Mesenchymal stem cell of adipose (primary cell): Measurements from ENCODE around the gene PHC1.

GRCh38 chr12:7496482-7497608 lies 6.7 kb downstream of the CD163 start:
- CAGE, long polyA plus RNA: no peak

- CAGE, long polyA plus RNA: no peak
These were observed 52.1 kb upstream of the CD163 start for GRCh38 chr12:7555537-7556259.

- CAGE, long polyA plus RNA: no peak
These were observed 25.5 kb downstream of the APOBEC1 start for GRCh38 chr12:7639749-7641033.

GRCh38 chr12:7923902-7924506 lies 12.0 kb downstream of the SLC2A3 start:
- CAGE, long polyA plus RNA: no peak

GRCh38 chr12:7925595-7926360 lies 10.2 kb downstream of the SLC2A3 start:
- CAGE, long polyA plus RNA: no peak

DNA sequence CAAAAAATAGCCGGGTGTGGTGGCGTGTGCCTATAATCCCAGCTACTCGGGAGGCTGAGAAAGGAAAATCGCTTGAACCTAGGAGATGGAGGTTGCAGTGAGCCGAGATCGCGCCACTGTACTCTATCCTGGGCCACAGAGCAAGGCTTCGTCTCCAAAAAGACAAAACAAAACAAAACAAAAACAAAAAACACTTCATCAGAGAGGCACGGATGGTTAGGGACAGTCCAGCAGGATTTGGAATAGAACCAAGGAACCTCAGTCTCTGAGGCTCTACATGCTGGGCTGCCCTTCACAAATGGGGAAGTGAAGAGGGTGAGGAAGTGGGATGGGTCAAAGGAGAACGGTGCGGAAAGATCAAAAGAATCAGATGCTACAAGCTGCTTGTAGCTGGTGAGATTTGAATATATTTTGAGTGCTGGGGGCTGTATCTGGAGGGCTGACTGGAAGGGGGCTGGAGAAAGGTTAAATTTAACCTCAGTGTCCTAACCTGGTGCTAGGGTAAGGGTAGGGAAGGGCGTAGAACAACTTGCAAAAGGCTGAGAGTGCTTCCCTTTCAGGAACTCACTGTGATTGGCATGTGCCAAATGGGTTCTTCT lies 4.5 kb downstream of the FOXJ2 start:
- CAGE, long polyA plus RNA: no peak

- CAGE, long polyA plus RNA: no peak
These were observed 14.8 kb upstream of the FAM90A1 start for GRCh38 chr12:8242177-8242688.

GRCh38 chr12:8320054-8320857 lies 92.8 kb upstream of the FAM90A1 start:
- CAGE, long polyA plus RNA: no peak

DNA sequence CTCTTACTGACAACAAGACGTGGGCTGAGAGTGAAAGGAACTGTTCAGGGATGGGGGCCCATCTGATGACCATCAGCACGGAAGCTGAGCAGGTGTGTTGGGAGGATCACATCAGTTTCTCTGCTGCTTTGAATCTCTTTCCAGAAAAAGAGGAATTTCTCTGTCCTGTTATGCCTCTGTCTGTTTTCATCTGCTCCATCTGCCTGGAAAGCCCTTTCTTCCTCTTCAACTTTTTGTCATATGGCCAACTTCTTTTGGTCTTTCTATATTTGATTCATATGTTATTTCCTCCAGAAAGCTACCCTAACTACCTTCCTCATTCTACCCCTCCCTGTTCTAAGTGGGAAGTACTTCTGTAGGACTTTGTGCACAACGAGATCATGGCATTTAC lies 5.8 kb downstream of the CLEC4D start:
- CAGE, long polyA plus RNA: no peak

DNA sequence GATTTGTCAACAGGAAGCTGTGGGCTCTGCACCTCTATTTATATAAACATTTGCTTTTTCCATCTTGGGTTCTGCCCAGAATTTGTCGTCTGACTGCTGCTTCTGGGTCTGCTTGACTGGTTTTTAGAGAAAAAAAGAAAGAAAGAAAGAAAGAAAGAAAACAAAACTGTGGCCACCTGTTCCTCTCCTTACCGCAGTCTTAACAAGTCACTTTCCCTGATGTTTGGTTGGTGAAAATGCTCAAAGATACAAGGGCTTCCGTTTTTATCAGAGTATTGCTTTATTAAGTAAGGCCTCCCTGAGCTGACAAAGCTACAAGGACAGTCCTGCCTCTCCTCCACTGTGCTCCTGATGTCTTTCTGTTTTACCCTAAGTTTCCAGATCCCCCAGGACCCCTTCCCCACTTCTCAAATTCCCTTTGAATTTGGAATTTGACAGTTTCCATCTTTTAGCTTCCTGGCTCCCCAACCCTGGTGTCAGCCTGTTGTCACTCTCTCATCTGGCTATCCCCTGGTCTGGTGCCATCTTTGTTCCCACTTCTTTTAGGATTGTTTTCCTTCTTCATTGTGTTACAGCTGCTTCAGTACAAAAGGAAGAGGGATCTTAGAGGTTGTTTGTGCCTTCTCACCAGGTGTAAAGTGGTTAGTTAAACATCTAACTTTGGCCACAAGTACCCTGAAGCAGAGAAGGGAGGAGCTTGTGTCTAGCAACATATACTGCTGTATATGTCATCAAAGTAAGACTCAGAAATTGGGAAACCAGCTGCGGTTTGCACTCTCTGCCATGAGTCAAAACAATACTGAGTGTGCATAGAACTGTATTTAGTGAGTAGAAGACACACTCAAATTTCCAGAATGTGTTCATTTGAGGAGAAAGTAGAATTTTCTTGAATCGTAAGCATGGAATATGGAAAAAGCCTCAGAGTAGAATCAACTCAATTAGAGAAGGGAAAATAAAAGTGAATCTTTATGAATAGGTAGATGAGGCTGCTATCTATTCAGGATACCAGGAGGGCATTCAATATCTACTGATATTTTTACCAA lies 17.9 kb downstream of the MFAP5 start:
- CAGE, long polyA plus RNA: no peak

DNA sequence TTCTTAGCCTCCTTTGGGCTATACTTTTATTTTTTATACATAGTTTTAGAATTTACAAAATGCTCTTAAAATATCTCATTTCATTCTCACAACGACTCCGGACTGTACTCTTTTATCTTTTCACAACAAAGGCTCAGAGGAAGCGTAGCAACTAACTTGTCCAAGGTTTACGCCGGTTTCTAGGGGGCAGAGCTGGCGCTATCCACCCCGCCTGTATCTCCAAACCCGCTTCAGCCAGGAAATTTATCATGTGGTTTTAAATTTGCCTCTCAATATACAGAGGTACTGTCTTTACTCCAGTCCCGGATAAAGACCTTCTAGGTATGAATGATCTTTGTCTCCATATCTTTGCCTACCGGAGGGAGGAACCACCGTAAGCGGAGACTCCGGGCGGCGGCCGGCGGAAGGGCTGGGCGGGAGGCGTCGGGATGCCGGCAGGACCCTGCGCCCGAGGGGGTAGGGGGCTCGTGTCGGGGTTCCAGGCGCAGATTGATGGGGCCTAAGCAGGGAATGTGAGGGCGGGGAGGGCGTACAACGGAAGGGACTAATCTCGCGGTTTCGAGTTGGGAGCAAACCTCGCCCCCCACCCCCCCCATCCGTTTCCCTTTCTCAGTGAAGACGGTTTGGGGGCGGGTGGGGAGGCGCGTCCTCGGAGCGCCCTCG lies 648 bp upstream of the RIMKLB start:
- CAGE, long polyA plus RNA: no peak

DNA sequence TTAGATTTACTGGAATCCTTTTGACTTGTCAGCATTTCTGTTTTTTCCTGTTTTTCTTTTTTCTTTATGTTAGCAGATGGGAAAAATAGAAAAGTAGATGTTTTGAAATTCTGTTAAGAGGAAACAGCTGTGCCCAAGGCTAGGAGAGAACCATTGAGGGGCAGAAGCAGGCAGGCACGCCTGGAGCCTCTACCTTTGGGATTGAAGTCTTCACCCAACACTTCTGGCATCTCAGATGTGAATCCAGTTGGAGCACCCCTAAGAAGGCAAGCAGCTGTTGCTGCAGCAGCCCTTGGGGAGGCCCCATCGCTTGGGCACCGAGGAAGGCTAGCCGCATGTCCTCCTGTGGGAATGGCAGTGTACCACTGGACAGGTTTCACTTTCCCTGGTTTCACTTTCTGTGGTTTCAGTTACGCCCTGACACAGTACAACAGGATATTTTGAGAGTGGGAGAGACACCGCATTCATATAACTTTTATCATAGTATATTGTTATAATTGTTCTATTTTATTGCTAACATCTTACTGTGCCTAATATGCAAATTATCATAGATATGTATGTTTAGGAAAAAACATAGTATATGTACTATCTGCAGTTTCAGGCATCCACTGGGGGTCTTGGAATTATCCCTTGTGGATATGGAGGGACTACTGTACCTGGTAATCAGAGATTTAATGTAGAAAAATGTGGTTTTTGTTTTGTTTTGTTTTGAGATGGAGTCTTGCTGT lies 11.7 kb downstream of the RIMKLB start:
- CAGE, long polyA plus RNA: no peak

- CAGE, long polyA plus RNA: no peak
These were observed 42.3 kb upstream of the A2ML1 start for GRCh38 chr12:8780106-8780471.

- CAGE, long polyA plus RNA: no peak
These were observed 2.9 kb upstream of the A2ML1 start for GRCh38 chr12:8819480-8820040.

GRCh38 chr12:8829188-8829471 lies 6.7 kb downstream of the A2ML1 start:
- CAGE, long polyA plus RNA: no peak

GRCh38 chr12:8913580-8914622 lies at the start of gene PHC1:
PHC1 (plus strand) TSS chr12:8914509.
- CAGE, long polyA plus RNA: no peak

DNA sequence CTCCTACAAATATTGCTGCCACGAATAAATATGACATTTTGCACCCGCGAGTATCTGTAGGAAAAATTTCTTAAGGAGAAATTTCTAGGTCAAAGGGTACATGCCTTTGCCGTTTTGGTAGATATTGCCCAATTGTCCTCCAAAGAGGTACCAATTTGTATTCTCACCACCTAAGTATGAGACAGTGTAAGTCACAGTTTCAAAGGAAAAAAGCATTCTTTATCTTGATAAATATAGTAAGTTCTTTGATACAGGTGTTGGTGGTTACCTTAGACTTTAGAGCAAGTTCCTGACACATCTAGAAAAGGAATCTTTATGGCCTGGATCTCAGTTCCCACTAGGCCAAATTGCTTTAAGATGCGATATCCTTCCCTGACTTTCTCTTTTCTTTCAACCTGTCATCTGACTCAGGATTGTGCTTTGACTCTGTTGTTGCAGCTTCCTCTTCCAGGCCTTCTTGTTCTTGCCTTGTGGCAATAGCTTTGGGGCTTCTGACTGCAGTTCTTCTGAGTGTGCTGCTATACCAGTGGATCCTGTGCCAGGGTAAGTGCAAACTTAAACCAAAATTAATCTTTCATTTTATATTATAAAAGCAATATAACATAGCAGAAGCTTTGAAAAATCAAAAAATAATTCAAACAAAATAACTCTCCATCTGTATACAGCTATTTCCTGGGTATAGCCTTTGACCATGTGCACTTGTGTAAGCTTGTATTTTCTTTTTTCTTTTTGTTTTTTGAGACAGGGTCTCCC lies 2.6 kb downstream of the KLRG1 start:
- CAGE, long polyA plus RNA: no peak

DNA sequence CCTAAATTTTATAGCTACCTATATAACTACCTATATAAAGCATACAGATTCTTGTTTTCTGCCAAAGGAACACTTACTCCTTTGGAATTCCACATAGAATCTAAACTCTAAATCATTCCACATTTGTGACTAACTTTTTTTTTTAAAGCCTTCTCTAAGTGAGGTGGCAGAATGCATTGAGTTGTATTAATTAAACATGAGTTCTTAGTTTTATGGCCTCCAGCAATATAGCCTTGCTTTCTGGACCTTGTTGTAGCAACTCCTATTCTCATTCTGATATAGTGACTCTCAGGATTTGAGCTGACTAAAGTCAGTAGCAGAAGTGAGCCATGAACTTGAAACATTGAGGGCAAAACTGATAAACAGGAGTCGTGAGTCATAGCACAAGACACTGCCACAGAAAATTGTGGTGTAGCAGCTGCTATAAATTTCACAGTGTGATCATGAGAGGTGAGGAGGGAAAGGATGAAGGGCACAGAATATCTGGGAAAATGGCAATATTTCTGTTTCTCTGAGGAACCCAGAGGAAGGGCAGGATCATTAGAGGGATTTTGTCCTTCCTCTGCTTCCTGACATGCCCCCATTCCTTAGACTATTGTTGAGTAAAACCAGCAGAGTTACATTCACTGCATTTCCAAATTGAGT lies 7.3 kb downstream of the KLRG1 start:
- CAGE, long polyA plus RNA: no peak

GRCh38 chr12:9065357-9065504 lies 50.5 kb downstream of the A2M start:
- CAGE, long polyA plus RNA: no peak

- CAGE, long polyA plus RNA: no peak
These were observed 49.6 kb downstream of the A2M start for GRCh38 chr12:9065897-9066683.